Vein endothelial cell (primary cell): ENCODE results near the genes RABAC1 and MEGF8.

GRCh38 chr19:41959002-41959938 lies at the start of gene RABAC1:
TSS of gene RABAC1 (minus strand) at chr19:41959321.
- CAGE, long polyA plus RNA = start-site peak on the minus strand at chr19:41959304-41959390, 11,080 and 9,954 reads in 2 replicates

DNA sequence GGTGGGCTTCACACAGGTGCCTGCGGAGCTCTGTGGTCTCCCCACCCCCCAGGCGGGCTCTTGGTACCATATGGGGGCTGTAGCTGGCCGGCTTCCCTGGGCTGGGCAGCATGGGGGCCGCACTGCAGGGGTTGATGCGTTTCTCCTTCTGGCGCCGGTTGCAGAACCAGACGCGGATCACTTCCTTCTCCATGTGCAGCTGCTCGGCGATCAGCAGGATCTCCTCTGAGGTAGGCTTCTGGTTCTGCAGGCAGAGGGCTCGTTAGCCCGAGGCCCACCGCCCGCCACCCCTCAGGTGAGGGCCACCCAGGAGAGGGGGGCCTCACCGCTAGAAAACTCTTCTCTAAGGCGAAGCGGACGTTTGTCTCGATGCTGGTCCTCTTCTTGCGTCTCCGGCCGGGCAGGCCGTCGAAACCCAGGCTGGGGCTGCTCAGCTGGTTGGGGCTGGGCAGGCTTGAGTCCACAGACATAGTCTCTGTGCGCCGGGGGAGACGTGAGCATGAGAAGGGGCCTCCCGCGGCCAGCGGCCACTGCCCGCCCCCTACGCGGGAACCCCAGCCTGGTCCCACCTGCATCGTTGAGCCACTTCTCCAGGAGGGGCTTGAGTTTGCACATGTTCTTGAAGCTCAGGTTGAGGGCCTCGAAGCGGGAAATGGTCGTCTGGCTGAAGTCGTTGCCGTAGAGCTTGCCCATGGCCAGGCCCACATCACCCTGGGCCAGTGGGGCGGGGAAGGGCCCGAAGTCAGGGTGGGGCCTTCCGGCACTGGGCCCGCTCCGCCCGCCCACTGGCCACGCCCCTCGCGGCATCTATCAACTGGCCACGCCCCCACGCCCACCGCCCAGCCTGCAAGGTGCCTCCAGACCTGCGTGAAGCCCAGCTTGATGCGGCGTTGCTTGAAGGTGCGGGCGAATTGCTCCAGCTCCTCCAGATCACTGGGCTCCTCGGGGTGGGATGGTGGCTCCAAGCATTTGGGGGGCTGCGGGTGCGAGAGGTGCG lies 19.6 kb downstream of the ZNF574 start:
- CAGE, long polyA plus RNA = no peak

- CAGE, long polyA plus RNA = no peak
Observed at GRCh38 chr19:42122682-42123633, 9.3 kb downstream of the POU2F2 start.

- CAGE, long polyA plus RNA = no peak
Observed at GRCh38 chr19:42129114-42129885, 2.9 kb downstream of the POU2F2 start.

DNA sequence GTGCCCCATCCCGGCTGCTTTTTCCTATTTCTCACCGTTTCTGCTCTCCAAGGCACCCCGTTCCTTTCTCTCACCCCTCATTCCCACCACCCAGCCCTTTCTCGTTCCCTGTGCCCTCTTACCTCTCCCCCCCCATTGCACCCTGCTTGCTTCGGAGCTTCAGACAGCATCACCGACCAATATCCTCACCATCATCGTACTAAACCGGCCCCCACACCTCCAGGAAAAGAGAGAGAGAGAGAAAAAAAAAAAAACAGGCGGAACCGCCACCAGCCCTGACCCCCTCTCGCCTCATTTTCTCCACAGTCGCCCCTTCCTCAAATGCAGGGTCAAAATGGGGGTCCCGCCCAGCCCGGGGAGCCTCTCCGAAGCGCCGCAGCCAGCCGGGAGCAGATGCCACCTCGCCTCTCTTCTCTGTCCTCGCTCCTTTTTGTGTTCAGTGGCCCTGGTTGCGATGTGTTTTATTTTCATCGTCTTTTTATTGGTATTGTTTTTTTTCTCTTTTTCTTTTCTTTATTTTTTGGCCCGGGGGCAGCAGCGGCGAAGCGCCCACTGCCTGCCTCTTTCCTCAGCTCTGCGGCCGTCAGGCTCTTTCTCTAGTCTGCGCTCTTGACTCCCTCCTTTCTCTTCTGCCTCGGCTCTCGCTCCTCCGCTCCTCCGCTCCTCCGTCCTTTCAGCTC lies 41.5 kb downstream of the DEDD2 start:
- CAGE, long polyA plus RNA = no peak

DNA sequence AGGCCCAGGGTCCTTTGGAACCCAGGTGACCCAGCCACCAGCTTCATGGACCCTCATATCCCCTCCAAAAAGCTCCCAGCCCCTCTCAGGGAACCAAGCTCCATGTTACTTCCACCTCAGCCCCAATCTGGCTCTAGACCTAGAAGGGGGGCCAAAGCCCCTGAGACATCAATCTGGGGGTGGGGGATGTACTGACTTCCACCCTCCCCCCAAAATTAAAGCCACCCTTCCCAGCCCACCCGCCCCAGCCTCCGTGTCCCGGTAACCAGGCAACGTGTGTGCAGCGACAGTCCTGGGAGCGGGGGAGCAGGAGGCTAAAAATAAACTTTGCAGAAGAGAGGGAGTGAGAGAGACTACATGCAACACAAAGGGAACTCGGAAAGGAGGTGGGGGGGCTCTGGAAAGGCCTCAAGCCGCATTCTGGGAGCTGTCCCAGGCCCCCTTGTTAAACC lies 2.8 kb downstream of the ERF start:
- CAGE, long polyA plus RNA = no peak

GRCh38 chr19:42254240-42254816 lies 600 bp downstream of the ERF start:
- CAGE, long polyA plus RNA = no peak

DNA sequence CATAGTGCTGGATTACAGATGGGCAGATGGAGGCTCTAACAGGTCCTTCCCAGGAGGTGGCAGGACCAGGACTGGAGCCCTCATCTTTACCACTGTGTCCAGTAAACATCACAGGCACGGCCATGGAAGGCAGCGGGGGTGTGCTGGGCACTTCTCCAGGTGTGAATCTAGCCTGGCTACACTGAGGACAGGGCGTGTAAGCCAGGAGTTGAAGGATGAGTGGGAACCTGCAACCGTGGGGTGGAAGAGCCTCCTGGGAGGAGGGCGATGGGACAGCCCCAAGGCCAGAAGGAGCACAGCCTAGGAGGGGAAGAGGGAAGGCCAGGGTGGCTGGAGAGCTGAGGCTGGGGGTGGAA lies 6.1 kb downstream of the CIC start:
- CAGE, long polyA plus RNA = no peak

- CAGE, long polyA plus RNA = no peak
Observed at GRCh38 chr19:42285125-42285436, 16.0 kb downstream of the CIC start.

DNA sequence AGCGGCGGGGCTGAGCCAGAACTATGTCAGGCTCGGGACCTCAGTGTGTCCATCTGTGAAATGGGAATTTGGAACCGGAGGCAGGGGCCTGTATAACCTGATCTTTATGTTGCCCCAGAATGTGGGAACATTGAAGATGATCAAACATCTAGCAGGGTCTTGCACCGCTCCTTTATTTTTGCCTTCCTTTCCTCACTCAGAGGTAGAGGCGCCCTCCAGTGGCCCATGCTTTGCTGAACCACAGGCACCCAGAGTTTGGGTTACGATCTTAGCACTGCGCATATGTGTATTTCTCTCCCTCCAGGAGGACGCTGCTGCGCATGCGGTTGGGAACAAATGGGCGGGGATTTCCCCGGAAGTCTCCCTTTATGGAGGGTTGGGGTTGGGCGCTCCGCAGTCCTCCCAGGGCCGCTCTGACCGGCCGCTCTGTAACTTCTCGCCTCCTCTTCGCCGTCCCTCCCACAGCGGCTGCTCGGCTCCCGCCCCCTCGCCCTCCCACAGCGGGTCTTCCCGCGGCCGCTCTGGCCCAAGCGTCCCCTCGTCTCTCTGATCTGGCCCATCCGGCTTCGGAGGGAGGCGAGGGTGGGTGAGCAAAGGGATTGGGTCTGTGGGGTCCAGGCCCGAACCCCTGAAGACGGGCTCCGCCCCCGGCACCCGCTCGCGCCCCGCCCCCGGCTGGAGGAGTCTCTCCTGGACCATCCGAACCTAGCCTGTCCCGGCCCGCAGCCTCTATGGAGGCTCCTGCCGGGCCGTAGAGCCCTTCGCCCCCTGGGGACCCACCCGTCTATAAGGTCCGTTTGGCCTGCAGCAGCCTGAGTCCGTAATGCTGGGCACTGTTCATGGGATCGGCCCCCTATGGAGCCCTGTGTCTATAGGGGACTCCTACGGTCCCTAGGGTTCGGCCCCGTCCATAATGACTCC lies at the start of gene MEGF8:
TSS of gene MEGF8 (plus strand) at position 541 of the 921 bp plus-strand sequence.
- CAGE, long polyA plus RNA = no peak

- CAGE, long polyA plus RNA = no peak
Observed at GRCh38 chr19:42422330-42422861, 4.8 kb downstream of the LIPE start.

- CAGE, long polyA plus RNA = no peak
Observed at GRCh38 chr19:42450678-42450947, 7.9 kb upstream of the CXCL17 start.

GRCh38 chr19:42558691-42558940 lies 30.3 kb upstream of the CEACAM1 start:
- CAGE, long polyA plus RNA = no peak

DNA sequence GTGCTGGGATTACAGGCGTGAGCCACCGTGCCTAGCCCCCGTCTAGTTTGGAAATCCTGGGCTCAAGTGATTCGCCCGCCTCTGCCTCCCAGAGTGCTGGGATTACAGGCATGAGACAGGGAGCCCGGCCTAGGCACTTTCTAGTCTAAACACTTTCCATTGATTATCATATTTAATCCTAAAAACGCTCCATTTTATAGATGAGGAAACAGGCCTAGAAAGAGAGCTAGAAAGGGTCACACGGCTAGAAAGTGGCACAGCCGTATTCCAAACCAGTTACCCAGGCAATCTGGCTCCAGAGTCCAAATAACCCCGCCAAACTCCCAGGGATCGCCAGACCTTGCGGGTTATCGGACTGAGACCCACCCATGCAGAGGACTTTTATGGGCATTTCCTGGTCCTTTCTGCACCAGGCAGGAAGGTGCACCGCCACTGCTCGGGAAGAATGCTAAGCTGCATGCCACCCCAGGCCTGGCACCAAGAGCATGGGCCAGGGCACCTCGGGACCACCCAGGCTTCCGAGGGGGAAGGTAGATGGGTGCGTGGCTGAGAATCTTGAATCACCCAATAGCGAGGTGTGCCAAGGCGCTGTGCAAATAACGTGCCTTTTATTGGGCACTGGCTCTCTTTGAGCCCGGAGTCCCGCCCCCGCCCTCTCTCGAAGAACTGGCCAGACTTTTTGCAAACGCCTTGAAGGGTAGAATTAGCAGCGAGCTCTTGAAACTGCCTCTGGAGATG lies 527 bp upstream of the ZNF575 start:
- CAGE, long polyA plus RNA = no peak

DNA sequence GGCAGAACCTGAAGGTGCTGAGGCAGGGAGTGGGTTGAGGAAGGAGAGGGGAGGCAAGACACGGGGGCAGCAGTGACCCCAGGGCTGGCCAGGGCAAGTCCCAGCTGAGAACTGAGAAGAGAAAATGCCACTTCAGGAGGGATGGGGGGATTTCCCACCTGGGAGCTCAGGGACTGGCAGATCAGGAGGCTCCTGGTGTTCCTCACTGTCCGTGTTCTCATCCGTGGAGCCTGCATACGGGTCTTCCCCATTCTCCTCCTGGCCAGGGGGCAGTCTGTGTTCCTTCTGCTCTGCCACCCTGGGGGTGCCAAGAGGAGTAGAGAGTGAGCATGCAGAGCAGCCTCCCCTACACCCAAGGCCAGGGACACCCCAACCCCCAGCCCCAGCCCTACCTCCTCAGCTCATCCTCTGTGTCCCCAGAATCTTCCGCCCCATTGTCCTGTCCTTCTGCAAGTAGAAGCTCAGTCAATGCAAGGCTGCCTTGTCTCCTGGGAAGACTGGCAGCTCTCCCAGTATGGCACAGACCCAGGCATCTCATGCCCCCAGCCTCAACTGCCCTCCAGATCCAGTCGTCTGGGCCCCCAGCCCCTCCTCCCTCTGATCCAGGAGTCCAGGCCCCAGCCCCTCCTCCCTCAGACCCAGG lies 12.8 kb downstream of the ZNF575 start:
- CAGE, long polyA plus RNA = no peak

DNA sequence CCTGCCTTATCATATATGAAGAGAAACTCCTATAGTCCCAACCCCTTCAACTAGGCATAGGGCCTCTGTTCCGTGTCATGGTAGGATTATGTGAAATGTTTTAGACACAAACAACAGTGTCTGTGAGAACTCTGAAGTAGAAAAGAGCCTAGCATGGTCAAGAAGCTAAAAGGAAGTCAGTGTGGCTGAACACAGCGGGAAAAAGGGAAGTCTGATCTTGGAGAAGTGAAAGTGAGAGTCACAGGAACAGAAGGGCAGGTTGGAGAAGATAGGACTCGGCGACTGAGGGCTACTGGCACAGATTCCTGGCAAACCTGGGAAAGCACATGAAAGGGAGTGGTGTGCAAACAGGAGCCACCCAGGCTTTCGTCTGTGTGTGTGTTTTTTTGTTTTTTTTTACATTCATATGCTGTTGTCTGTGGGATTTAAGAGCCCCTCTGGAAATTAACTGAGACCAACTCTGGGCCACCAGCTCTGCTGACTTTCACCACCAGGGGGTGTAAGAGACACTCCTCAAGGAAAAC lies 9.7 kb downstream of the SMG9 start:
- CAGE, long polyA plus RNA = no peak

DNA sequence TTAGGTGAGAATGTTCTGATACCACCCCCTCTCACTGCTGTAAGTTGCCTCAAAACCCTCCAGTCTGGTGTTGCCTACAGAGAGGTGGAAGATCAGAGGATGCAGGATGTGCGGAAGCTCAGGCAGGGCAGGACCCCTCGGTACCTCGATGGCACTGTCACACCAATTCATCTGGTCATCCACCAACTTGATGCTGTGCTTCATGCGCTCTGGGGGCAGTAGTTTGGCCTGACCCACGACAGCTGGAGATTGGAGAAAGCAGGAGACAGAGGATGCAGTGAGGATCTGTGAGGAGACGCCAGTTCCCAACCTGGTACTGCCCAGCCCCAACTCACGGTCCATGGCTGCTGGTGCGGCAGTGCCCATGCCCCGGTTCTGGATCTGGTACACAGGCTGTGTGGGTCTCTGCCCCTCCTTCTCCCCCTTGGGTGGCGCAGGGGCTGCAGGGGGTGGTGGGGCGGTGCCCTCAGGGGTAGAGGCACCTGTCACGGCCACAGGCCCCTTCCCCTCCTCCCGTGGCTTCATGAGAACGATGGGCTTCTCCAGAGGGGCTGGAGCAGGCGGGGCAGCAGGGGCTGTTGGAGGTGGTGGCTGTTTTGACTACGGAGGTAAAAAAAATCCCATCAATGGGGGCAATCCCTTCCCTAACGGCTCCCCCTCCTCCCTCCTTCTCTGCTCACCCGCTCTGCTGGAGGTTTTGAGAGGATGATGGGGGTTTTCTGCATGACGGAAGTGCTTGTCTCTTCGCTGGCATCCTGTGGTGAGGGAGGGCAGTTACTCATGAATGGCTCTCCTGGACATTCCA lies 7.3 kb downstream of the SMG9 start:
- CAGE, long polyA plus RNA = no peak

DNA sequence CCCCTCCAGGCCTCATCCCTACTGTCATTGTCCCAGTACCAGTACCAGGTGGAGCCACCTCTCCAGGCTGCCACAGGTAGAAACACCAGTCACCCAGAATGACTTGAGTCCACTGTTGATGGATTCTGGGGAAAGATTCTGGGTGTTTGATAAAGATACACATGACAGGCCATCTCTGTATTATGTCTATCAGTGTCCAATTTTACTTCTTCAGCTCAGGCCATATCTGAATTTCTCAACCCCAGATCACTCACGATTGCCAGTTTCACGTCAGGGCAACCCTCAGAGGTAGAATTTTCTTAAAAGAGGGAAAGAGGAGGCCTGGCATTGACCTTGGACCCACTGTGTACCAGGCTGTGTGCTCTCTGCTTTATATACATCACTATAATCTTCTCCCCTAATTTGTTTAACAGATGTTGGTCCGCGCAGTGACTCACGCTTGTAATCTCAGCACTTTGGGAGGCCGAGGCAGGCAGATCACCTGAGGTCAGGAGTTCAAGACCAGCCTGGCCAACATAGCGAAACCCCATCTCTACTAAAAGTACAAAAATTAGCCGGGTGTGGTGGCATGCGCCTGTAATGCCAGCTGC lies 1.8 kb upstream of the SMG9 start:
- CAGE, long polyA plus RNA = no peak

DNA sequence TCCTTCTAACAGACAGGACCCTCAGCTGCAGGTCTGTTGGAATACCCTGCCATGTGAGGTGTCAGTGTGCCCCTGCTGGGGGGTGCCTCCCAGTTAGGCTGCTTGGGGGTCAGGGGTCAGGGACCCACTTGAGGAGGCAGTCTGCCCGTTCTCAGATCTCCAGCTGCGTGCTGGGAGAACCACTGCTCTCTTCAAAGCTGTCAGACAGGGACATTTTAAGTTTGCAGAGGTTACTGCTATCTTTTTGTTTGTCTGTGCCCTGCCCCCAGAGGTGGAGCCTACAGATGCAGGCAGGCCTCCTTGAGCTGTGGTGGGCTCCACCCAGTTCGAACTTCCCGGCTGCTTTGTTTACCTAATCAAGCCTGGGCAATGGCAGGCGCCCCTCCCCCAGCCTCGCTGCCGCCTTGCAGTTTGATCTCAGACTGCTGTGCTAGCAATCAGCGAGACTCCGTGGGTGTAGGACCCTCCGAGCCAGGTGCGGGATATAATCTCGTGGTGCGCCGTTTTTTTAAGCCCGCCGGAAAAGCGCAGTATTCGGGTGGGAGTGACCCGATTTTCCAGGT lies 17.2 kb downstream of the ZNF404 start:
- CAGE, long polyA plus RNA = no peak

GRCh38 chr19:43901260-43902133 lies 17.7 kb upstream of the ZNF404 start:
- CAGE, long polyA plus RNA = start-site peak on the minus strand at chr19:43901781-43901805, 26 and 6 reads in 2 replicates